Left cardiac atrium (tissue), 1 donor: ENCODE data around the gene FAM72B.

DNA sequence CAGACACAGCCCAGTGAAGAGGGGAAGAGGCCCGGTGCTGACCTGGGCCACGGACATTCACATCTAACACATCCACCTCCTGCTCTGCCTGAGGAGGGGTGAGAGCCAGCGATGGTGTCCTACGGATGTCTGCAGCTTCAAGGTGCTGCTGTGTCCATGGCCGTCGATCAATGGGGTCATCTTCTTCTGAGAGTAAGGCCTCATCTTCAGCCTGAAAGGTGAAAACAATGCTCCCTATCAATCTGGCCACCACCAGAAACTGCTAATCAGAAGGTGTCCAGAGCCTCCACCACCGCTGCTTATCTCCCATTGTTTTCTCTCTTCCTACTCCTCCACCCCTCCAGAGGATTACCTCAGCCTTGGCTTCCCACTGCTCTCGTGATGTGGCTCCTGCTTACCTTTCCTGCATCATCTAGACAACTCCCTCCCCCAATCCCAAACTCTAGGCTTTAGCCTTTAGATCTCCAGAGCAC lies 23.9 kb upstream of the ADAM30 start:
- PRO-cap = no peak

DNA sequence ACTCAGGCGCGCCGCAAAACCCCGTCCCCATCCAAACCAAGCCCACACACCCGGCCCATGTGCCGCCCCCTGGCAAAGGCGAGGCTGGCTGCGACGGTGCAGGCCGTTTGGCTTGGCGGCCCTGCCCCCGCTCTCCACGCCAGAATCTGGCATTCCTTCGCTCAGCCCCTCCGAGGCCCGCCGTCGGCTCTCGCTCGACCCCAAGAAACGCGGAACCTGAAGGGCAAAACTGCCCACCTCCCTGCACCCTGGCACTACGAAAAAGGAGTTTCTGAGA lies 736 bp downstream of the NOTCH2 start:
- PRO-cap = no peak

DNA sequence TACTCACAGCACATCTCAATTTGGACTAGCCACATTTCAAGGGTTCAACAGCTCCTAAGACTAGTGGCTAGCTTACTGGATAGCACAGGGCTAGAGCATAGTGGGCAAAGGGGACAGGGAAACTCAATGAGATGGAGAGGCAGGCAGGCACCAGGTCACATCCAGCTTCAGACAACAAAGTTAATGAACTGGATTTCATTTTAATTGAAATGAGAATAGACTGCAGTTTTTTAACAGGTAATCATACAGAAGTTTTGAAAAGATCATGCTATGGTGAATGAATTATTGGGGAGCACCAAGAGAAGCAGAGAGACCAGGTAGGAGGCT lies 137.4 kb downstream of the NBPF8 start:
- PRO-cap = no peak

GRCh38 chr1:120620426-120620845 lies 103.3 kb upstream of the NOTCH2NLR start:
- PRO-cap = no peak

DNA sequence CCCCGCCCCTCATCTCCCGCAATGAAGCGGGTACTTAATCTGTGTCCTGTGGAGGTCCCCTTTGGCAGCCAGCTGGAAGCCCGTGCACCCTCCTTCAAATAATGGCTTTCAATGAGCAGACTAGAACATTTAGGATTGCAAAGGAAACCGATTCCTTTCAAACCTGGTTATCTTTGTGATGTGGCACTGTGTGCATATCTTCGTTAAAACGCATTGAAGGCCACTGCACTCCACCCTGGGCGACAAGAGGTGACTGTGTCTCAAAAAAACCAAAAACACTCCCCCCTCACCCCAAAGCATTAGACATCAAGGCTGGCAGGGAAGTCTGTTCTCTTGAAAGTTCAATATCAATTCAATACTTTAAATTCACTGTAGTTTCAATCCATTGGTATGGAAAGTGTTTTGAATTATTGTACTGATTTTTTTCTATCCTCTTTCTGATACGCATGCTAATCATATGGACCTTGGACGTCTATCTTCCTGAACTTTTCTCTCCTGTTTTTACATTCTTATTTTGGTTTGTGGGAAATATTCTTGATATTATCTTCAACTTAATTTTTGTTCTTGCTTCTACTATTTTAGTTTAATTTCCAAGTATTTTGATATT lies 51.8 kb downstream of the PPIAL4A start:
- PRO-cap = no peak

DNA sequence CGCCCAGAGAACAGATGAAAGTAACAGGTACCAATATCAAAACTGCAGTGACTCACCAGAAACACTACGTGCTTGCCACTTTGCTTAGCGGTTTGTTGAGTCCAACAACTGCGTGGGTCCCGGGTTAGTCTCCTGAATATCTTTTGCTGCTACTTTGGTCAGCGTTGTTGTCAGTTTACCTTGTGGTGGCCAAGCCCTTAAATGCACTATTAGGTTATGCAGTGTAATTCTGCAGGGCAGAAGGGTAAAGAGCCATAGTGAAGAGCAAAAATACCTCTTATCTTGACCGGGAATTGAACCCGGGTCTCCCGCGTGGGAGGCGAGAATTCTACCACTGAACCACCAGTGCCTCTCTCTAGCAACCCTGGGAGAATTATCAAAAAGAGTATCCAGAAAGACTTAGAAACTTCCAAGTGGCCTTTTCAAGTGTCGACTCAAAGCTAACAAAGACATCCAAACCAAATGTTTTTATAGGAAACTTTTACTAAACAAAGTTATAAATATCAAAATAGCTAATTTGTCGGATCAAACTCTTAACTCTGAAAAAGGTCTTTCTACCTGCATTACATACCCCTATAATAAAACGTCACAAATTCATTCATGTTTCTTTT lies 127.1 kb downstream of the PPIAL4A start:
- PRO-cap = unidirectional peak, minus-strand start at position 354 of the sequence

DNA sequence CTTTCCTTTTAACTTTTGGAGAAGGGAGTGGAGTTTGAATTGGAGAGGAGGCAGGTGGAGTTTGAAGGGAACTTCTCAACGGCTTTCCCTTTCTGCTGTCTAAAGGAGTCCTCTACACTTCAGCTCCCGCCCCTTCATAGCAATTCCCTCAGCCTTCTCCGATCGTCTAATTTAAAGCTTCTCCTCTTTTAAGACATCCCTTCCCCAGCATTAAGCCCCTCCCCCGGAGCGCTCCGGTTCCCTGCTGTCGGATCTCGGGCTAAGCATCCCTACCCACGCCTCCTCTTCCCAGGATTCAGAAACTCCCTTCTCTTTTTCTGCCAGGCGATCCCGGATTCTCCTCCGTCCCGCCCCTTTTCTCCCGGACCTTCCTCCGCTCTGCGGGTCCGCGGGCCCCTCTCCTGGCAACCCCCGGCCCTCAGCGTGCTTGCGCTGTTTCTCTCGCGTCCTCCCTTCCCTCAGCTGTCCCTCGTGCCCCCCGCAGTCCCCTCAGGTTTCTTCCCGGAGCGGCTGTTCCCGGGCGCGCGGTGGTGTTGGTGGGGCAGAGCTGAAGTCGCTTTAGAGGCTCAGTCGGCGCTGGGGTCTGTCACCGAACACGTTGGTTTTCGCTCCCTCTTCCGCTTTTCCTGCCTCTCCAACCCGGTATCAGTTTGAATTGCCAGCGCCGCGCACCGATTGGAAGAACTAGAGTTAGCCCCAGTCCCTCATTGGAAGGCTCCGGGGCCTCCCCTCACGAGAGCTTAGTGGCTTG lies at the start of gene FAM72B:
TSS of gene FAM72B (minus strand) at position 633 of the 751 bp plus-strand sequence.
- PRO-cap = no peak

DNA sequence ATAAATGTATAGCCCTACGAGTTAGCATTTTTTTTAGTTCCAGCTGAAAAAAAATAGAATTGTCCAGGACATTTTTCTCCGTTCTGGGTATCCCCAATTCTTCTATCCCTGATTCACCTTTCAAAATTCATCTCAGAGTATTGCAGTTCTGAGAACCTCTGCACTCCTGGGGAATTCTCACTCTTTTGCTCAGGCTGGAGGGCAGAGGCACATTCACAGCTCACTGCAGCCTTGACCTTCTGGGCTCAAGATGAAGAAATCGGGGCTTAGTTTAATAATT lies 337.1 kb downstream of the SRGAP2C start:
- PRO-cap = no peak

DNA sequence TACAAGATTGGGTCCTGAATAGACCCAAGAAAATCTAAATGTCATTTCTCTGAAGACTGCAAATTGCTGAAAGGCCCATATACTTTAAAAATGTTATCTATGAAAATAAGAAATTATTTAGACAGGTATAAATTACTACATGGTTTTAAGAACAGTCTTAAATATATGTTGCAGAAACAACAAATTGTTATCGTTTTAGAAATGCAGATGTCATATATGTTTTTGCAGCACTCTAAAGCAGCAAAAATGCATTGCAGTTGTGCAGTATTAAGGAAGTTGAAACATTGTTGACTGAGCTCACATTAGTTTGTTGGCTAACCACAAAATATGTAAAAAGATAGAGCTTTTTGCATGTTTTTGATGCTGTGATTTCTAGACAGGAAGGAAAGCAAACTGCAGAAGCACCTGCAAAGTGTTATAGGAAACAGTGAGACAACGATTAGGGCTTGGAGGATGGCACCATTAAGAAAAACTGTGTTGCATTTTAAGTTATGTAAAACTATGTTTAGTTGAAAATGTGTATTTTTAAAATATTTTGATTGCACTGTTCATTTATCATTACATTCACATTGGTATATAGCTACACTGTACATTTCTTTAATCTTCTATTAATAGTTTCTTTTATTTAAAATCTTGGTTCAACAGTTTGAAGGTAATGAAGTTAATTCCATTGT lies 366.7 kb downstream of the SRGAP2C start:
- PRO-cap = no peak

DNA sequence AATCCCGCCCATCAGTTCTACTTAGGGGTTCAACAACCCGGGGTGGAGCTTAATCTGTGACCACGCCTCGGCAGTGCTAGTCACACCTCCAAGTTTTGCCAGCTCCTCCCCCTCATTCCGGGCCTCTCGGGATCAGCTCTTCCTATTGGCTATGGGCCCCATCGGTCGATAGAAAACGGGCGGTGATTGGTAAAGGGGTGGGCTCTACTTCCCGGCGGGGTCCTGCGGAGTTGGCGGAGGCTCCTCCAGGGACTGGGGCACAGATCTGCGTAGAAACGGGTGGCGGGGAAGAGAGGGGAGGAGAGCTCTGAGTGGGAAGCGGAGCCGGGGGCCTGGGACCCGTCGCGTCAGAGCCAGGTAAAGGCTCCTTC lies 609 bp upstream of the FAM72C start:
- PRO-cap = no peak

- PRO-cap = bidirectional peak, plus-strand start at chr1:144412269, minus-strand start at chr1:144412199; unidirectional peak, plus-strand start at chr1:144412576
These were observed 38.9 kb upstream of the PPIAL4E start for GRCh38 chr1:144412046-144413004.

DNA sequence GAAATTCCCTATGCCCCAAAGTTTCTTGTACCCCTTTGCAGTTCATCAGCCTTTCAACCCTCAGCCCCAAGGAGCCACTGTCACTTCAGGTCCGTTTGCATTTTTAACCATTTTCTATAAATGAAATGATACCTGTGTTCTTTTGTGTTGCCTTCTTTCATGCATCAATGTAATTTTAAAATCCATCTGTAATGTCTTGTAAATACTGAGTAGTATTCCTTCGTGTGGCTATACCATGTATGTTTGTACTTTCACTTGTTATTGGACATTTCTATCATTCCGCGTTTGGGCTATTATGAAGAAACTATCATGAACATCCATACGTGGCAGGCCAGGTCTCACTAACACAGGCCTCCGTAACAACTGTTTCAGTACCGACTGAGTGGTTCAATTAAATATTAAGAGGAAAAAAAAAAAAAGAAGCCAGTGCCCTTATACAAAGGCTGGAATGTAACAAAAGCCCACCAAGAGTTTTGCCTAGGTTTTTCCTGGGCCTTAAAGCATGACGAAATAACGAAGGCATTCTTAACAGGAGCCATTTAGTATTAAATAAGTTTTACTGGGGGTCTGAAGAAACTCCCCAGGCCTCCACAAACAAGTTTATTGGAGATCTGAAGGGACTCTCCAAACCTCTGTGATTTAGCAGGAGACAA lies 17.5 kb downstream of the NBPF15 start:
- PRO-cap = no peak

- PRO-cap = no peak
These were observed 47.1 kb upstream of the PPIAL4F start for GRCh38 chr1:144545464-144546132.

GRCh38 chr1:145424484-145424984 lies 869 bp downstream of the NBPF20 start:
- PRO-cap = no peak

DNA sequence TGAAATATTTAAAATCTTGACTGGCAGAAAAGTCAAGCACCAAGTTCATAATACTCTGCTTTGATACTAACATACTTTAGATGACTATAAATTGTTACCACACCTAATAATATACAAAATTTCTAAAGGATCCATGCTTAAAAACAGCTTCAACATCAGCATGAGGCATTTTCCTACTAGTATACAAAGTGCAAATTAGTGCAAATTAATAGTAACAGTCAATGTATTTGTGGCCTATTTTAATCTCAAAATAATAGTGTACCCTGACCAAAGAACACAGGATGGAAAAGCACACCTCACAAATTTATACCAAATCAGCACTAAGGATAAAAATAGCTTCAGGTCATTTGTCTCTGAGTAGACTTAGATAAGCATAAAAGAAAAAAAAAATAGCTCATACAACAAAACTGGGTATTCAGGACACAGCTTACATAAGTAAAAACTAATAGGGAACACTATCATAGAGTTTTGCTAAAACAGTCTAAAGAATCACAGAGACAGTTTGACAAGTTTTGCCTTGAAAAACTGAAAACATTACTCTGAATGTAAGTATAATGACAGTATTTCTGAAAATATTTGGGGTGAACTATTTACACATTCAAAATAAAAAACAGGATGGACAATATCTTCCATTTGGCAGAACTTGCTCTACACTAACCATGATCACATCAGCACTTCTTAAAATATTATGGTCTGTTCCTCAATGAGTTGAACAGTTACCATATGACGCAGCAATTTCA lies 46.5 kb downstream of the RNF115 start:
- PRO-cap = no peak

- PRO-cap = no peak
These were observed 39.2 kb downstream of the RNF115 start for GRCh38 chr1:145784753-145784977.

DNA sequence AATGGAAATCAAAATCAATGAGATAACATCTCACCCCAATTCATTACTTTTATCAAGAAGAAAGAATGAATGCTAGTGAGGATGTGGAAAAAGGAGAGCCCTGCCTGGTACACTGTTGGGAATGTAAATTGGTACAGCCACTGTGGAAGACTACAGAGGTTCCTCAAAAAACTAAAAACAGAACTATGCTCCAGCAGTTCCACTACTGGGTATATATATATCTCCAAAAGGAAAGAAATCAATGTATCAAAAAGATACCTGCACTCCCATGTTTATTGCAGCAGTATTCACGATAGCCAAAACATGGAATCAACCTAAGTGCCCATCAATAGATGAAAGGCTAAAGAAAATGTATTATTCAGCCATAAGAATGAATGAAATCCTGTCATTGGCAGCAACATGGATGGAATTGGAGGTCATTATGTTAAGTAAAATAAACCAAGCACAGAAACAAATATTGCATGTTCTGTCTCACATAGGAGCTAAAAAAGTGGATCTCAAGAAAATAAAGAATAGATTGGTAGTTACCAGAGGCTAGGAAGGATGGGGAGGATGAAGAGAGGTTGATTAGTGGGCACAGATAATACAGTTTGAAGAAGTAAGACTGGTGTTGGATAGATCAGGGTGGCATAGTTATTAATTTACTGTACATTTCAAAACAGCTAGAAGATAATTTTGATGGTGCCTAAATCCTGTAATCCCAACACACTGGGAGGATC lies 1.3 kb upstream of the NUDT17 start:
- PRO-cap = no peak

GRCh38 chr1:145962377-145963609 lies 1.6 kb downstream of the ANKRD34A start:
- PRO-cap = bidirectional peak, plus-strand start at chr1:145962680, minus-strand start at chr1:145962605

GRCh38 chr1:145984450-145984976 lies 11.9 kb downstream of the TXNIP start:
- PRO-cap = no peak

DNA sequence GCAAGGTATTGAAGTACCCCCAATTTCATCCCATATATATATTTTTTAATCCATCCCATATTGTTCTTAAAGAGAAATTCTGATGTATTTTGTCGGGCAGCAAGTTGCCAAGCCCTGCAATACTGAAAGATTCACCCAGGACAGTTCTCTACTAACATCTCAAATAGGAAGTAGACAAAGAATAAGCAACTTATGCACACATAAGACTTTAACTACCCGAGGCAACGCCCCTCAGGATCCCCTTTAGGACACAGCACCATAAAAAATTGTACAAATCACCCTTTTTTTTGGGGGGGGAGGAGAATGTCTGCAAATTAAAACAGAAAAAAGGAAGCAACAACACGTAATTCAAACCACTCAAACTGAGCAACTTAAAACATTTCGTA lies 824 bp downstream of the TXNIP start:
- PRO-cap = unidirectional peak, minus-strand start at position 313 of the sequence